ENCODE measurements around a stretch of chr16.

DNA sequence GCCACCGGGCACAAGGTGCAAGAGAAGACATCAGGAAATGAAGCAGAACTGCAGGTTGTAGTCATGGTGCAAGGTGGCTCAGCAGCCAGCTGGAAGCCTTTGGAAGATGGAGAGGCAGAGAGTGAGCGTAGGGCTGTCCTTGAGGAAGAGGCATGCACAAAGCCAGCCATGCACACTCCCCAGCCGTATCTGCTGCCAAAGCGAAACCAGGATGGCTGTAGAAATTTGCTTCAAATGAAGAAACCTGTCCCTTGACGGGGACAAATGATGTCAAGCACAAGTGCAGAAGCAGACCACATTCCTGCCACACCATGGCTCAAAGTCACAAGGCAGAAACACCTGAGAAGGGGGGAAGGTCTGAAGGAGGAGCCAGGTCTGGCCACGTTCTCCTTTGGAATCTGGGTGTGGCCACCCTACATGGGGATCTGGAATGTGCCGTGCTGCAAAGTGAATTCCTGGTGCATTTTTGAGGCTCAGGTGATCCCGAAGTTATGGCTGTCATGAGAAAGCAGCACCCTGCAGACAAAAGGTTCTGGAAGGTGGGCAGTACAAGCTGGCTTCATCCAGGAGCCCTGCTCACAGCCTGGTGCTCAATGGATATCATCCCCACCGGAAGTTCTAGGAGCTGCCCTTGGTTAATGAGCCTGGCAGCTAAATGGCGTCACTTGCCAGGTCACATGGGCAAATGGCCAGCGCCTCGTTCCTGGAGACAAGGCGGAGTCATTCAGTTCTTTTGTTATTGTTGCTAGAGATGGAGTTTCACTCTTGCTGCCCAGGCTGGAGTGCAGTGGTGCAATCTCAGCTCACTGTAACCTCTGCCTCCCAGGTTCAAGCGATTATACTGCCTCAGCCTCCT, 20.0 kb upstream of the ADCY9 start:
- PRO-cap, result no peak

DNA sequence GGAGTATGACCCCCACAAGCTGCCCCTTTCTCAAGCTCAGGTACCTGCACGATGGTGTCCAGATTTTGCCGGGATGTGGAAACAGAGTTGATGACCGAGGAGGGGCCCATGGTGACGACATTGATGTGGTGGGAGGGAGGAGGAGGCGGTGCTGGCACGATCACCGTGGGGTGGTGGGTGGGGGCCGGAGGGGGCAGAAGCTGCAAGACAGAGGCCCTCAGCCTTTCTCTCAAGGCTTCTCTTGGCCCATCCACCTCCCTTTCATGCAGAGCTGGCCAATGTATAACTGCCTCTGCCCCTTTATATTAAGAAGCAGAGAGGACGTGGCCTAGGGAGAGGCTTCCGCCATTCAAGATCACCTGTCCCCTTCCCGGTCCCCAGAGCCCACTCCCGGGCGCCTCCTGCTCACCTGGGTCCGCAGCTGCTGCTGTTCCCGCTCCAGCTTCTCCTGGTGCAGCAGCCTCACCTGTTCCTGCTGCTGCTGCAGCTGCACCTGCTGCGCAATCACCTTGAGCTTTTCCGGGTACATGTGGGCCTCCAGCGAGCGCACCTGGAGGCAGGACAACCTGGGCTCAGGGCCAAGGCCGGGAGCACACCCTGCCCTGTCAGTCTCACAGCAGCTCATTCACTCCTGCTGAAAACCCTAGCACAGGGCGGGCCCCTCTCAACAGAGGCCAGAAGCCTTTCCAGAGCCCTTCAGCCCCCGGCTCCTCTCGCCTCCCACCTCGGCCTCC, 12.6 kb downstream of the TFAP4 start:
- PRO-cap, result no peak

GRCh38 chr16:4298964-4299652, 16.8 kb upstream of the GLIS2 start:
- PRO-cap, result bidirectional peak, plus-strand start at chr16:4299390, minus-strand start at chr16:4299245

- PRO-cap, result unidirectional peak, plus-strand start at chr16:4320333
These were observed 4.2 kb downstream of the GLIS2 start for GRCh38 chr16:4319988-4320540.

- PRO-cap, result no peak
These were observed 6.9 kb downstream of the PAM16 start for GRCh38 chr16:4344137-4344731.

GRCh38 chr16:4352151-4353104, 1.3 kb upstream of the PAM16 start:
- PRO-cap, result no peak

GRCh38 chr16:4379456-4379743, 7.8 kb downstream of the VASN start:
- PRO-cap, result no peak

DNA sequence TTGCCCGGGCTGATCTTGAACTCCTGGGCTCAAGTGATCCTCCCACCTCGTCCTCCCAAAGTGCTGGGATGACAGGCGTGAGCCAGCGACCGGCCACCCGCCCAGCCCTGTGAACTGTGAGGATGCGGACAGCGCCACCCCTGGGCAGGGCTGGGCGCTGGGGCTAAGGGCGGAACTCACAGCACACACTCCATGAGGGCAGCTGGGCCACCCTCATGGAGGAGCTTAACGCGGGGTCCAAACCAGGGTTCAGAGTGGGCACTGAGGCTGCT, 14.0 kb downstream of the CORO7 start:
- PRO-cap, result no peak

DNA sequence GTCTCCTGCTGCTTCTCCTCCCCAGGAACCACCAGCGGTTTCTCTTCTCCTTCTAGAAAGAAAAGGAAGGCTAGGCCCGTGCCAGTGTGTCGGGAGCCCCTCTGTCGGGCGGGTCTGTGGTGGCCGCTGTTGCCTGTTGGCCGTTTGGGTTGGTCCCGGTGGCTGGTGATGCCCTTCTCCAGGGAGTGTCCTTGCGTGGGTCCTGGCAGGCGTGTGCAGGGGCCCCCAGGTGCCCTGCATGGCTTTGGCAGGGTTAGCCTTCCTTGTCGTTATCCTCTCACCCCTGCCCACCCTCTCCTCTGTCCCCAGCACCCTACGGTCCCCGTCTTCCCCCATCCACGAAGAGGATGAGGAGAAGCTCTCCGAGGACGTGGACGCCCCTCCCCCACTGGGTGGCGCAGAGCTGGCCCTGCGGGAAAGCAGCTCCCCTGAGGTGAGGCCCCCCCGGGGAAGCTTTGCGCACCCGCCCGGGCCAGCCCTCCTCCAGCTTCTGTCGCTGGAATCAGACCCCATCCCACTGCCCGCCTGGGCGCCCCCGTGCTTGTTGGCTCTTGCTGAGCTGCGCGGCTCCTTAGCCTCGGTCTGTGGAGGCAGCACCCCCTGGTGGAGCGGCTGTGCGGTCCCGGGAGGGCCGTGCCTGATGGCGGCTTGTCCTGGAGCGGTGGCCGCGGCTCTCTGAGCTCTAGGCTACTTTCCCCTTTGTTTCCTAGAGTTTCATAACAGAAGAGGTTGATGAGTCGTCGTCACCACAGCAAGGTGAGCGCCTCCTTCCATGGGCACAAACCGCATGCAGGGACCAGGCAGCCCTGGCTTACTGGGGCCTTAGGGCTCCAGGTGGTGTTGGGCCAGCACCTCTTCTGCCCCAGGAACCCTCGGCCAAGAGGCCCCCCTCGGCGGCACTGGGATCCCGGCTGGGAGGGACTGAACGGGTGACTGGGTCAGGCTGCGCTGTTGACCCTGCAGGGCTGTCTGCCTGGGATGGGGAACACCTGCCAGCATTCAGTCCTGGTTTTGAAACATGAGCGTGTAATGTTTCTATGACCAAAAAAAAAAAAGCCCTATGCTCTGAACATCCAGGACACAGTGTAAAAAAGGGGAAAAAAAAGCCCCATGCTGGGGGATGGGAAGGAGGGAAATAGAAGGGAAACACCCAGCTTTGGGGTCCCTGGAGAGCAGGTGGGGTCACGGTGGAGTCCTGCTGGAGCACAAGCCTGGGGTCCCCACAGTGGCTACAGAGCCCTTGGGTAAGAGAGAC, 10.4 kb upstream of the NUDT16L1 start:
- PRO-cap, result no peak

DNA sequence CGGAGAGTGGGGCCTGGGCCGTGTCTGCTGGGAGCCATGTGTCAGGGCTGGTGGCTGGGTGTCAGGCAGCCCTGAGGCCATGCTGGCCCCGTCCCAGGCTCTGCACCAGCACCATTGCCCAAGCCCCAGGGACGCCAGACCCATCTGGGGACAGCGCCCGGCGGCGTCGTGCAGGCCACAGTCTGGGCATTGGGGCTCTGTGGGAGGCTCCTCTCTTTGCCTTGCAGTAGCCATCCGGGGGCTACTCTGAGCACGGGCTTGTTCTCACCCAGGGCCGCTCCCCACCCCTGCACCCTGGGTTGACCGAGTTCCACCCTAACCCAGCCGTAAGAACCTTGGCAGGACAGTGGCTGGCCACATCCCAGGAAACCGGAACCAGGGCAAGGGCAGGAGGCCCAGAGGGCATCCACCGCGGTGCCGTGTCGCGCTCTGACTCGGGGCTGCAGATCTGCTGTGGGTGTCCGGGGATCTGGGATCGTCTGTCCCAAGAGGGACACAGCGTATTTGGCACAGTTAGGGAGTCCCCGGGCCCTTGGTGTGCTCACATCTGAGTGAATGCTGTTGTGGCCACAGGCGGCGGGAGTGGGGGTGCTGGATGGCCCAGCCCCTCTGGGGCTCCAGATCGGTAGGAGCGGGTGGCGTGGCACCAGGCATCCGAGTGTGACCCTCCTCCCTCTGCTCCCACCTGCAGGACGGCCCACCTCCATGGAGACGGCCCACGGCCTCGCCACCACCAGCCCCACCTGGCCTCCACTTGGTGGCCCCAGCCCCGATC, 5.1 kb upstream of the NUDT16L1 start:
- PRO-cap, result no peak

DNA sequence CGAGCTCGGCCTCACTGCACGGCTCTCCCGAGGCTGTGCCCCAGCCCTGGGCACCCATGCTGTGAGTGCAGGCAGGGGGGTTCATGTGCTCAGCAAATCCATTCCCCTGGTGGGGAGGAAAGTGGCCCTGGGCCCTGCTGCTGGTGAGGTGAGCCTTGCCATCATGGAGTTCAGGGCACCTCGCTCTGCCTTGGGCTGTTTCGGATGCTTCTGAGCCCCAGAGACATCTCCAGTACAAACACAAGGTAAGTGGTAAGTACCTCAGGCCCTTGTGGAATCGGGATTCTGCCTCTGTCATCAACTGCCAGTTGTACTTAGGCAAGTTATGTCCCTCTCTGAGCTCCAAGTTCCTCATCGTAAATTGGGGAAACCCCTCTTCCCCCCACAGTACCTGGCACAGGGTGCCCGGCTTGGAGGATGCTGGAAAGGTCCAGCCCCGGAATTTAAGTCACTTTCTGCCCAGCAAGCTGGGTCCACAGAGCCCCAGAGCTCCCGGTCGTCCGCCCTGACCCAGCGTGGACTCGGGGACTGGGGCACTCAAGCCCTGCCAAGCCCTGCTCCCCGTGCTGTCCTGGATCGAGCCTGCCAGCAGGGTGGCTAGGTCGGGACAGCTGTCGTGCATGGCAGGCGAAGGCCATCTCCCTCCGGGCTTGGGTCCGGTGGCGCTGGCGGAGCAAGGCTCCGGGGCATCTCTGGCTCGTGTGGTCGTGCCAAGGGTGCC, 652 bp upstream of the NUDT16L1 start:
- PRO-cap, result no peak

GRCh38 chr16:4713115-4713647, 19.8 kb downstream of the NUDT16L1 start:
- PRO-cap, result no peak

- PRO-cap, result no peak
These were observed 463 bp downstream of the ANKS3 start for GRCh38 chr16:4733624-4733991.

GRCh38 chr16:4746759-4747528, 12.6 kb downstream of the DNAAF8 start:
- PRO-cap, result no peak

DNA sequence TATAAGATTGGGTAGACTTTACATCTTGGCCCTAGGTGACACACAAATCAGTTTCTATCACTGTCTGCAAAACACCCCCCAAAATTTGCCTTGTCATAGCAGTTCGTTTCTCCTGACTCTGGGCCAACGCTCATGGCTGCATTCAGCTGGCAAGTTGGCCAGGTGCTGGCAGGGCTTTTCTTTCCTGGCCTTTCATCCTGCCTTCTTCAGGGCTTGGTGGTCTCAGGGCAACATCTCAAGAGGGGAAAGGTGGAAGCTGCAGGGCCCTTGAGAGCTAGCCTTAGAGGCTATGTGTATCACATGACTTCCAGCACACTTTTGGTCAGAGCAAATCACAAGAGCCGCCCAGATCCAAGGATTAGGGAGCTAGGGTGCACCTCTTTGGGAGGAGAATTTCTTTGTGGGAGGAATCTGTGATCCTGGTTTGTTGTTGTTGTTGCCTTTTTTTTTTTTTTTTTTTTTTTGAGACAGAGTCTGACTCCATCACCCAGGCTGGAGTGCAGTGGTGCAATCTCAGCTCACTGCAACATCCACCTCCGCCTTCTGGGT, 16.4 kb downstream of the UBN1 start:
- PRO-cap, result no peak

- PRO-cap, result no peak
These were observed 33.7 kb downstream of the UBN1 start for GRCh38 chr16:4880844-4881480.

DNA sequence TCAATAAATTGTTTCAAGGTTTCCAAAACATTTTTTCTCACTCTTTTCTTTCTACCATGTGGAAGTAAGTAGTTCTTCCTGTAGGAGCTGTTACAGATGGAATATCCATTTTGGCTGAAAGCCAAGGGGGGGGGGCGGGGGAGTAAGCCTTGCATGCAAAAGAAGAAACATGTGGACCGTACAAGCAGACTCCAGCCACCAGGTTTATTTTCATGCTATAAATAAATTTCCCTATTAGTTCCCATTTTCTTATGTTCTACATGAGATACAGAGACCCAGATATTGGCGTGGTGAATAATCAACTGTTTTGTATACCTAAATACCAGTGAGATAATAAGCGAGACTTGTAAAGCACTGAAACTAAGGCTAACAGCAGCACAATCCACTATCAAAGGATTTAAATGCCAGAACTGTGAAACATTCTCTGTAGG, 35.1 kb downstream of the UBN1 start:
- PRO-cap, result no peak

DNA sequence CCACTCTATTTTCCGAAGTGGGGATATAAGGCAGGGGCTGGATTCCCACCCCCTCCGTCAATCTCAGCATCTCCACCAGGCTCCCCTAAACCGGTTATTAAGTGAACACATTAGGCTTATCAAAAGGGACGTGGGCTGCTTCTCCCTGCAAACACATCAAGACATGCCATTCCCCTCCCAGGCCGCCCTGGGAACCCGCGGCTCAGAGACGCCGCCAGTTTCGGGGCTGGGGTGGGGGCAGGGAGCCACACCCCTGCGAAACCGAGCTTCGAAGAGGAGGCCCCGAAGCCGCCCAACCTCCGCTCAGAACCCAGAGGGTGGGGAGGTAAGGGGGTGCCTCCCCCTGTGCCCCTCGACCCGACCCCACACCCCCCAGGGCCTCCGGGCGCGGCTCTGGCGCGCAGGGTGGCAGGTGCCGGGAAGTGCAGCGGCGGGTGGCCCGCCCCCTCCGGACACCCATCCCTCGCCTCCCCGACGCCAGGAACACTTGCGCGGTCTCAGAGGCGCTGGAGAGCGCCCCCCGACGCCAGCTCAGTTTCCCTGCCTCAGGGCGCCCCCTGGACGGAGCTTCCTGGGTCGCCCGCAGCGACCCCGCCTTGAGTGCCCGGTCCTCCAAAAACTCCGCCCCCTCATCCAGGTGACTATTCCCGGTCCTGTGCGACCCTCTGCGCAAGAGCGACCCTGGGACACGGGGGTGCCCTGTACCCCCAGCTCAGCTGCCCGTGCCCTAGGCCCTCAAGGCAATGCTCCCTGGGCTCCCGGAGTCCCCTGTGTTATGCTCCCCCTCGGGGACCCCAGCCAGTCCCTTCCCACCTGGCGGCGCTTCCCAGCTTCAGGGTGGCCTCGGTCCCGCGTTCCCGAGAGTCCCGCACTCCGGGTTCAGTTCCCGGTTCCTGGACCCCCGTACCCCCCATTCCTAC, 704 bp downstream of the PPL start:
- PRO-cap, result bidirectional peak, plus-strand start at position 500 of the sequence, minus-strand start at position 395 of the sequence

DNA sequence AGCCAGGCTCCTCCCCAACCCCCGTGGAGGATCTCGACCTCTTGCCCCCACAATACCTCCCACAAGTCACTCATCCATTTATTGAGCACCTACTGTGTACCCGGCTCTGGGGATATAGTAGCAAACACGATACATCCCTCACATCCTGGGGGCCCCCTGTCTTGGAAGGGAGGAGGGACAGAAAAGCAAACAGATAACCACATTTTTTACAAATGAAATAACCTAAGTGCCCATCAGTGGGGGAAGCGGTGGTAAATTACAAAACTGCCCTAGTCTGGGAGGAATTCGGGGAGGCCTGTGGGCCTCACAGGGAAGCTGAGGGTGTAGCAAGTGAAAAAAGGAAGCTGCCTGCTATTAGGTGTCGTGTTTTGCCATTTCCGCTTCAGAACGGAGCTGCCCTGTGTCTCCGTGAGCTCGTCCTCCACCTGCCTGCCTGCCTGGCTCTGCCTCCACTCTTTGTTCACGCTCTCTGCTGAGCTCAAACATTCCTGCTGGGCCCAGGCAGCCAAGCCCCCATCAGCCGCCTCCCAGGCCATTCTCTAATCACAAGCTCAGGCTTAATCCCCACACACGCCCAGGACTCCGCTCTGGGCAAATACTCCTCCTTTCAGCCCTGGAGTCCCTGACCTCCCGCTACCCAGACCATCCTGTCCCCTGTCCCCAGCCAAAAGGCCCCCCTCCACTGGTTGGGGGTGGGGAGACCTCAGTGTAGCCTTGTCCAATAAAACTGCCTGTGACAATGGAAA, 10.3 kb upstream of the SEC14L5 start:
- PRO-cap, result no peak

- PRO-cap, result no peak
These were observed 1255.1 kb downstream of the TMEM114 start for GRCh38 chr16:7335168-7335732.

Measured in sciatic nerve (tissue), 1 donor.